Jejunum (tissue), 1 donor: ENCODE data around the genes OR14A16, OR2T6, OR2T29 and OR2T34.

GRCh38 chr1:247299319-247299882 is 32.3 kb downstream of the ZNF496 start:
- PRO-cap: no peak

DNA sequence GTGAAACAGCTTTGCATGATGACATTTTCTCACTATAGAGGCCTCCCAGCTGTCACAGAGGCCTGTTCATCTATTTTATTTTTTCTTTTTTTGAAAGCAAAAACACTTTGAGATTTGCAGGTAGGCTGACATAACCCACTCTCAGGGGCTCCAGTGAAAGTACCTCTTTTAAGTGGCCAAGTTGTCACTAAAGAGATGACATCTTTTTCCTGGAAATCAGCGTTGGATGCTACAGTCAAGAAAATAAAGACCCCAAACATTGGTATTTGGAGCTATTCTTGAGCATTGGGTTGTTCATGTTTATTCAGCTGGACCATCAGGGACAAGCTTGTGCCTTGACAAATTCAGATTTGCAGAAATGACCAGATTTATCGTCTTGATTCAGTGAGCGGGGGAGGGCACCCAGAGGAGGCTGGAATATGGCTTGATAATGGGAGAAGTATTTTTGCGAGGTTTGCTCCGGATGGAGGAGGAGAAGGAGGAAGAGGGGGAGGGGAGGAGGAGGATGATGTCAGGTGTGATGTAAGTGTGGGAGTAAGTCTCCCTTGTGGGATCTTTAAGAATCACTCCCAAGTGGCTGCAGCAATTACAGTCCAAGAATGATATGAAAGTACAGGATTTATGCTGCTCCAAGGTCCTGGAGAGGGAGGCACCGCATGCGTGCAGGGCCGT is 5.4 kb upstream of the ZNF496 start:
- PRO-cap: no peak

- PRO-cap: unidirectional peak, plus-strand start at chr1:247407253
These were observed 8.8 kb upstream of the NLRP3 start for GRCh38 chr1:247406982-247407735.

- PRO-cap: no peak
These were observed 18.2 kb downstream of the NLRP3 start for GRCh38 chr1:247434058-247434643.

DNA sequence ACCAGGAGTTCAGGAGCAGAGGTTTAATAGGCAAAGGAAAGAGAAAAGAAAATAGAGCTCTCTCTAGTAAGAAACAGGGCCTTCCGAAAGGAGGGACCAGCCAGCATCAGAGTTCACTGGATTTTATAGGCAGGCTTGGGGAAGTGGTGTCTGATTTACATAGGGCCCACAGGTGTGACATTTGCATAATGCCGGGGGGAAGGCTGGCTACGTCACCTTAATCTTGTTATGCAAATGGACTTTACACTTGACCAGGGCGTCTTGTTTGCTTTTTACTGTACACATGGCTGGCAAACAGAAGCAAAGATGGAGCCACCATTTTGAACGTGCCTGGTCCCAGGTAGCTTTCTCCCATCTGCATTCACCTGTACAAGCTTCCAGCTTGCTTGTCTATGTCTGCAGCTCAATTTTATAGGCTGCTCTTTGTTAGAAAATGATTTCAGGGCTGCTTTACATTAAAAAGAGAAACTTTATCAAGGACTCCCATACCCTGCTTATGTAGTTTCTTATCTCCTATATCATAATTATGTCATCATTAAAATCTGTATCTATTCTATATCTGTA is at the start of gene OR14A16:
Gene OR14A16 (minus strand): TSS at position 81 of the 564 bp plus-strand sequence.
- PRO-cap: no peak

- PRO-cap: no peak
These were observed at the start of gene OR2T6 for GRCh38 chr1:248375393-248376001. Gene OR2T6, plus strand, starts transcription at chr1:248375746.

GRCh38 chr1:248562601-248563213 is at the start of gene OR2T29:
Gene OR2T29, minus strand, starts transcription at chr1:248562772.
- PRO-cap: no peak

- PRO-cap: no peak
These were observed at the start of gene OR2T34 for GRCh38 chr1:248574594-248575045. Gene OR2T34, minus strand, starts transcription at chr1:248574757.

DNA sequence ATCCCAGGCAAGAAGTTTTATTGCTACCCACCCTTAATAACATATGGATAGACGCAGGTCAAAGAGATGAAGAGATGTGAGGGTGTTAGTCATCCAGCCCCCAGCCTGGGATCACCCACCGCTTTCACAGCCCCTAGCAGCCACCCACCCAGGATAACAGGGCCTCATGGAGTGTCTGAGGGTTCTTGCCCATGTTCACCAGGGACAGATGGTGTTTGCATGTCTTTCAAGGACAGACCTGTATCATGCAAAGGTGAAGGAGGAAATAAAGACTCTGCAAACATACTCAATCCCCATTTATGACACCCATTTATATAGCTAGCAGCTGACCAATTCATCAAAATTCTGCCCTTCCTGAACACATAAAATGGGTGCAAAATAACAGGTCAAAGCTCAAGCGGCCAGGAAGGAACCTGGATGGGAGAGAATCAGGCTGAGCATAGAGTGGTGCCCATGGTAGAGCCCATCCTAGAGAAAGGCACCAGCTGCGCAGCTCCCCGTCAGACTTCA is 32.7 kb upstream of the LYPD8 start:
- PRO-cap: no peak

GRCh38 chr1:248851552-248852376 is 7.1 kb downstream of the ZNF692 start:
- PRO-cap: no peak